ENCODE measurements around a stretch of chr10.

DNA sequence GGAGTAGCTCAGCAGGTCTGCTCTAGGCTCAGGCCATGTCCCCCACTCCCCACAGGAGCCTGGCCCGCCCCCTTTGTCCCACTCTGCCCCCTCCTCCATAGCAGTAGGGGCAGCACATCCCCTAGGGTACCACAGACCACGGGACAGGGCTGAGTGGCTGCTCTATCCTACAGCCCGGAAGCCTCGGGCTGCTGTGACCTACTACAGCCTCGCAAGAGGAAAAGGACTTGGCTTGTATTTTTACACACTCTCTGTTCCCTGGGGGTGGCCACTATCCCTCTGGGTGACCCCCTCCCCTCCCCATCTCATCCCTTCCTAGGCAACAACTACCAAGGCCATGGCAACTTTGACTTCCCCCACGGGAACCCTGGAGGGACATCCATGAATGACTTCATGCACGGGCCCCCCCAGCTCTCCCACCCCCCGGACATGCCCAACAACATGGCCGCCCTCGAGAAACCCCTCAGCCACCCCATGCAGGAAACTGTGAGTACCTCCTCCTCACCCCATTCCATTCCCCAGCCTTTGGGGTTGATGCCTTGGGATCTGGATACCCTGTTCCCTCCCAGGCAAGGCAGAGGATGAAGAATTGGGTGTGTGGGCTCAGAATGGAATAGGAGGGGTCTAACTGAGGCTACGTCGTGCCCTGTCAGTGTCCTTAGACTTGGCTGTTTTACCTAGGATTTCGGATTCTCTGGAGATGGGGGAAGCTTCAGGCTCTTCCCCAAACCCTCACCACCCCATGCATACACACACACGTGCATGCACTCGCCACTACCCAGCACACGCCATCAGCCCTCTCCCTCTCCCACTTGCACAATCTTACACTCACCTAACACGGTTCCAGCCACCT lies 40.0 kb upstream of the PPIF start:
- PRO-cap, 2 experiments: no peak in any of the 2 experiments

DNA sequence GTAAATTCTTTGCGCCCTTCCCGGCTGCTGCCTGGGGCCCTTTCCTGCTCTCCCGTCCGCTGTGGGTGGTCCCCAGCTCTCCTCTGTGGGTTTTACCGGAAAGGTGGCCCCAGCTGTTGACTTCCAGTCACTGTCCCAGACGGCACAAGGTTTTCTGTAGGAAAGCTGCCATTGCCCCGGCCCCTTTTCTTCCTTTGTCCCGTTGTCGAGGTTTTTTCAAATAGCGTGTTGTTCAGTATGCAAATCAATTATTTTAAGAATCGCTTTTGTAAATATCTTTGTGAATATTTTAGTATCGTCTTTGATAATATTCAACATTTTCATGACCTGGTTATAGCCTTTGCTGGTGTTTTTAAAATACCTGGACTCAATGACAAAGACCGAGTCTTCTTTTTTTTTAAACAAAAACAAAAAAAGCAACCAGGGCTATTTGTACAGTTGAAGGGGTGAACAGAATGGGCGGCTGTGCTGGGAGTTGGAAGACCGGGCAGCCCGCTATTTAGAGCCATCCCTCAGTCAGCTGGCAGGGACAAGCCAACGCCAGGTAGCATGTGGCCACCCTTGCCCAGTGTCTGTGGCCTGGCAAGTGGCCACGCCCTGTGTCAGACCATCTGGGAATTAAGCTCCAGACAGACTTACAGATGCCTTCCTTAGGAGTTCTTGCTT lies 32.8 kb upstream of the PPIF start:
- PRO-cap, 2 experiments: no peak in any of the 2 experiments

- PRO-cap, 2 experiments: no peak in any of the 2 experiments
Measured at GRCh38 chr10:79322342-79323187, 24.7 kb upstream of the PPIF start.

- PRO-cap, 2 experiments: no peak in any of the 2 experiments
Measured at GRCh38 chr10:79353993-79354944, 7.0 kb downstream of the PPIF start.

GRCh38 chr10:79355974-79356914 lies 9.0 kb downstream of the PPIF start:
- PRO-cap, 2 experiments: no peak in any of the 2 experiments

DNA sequence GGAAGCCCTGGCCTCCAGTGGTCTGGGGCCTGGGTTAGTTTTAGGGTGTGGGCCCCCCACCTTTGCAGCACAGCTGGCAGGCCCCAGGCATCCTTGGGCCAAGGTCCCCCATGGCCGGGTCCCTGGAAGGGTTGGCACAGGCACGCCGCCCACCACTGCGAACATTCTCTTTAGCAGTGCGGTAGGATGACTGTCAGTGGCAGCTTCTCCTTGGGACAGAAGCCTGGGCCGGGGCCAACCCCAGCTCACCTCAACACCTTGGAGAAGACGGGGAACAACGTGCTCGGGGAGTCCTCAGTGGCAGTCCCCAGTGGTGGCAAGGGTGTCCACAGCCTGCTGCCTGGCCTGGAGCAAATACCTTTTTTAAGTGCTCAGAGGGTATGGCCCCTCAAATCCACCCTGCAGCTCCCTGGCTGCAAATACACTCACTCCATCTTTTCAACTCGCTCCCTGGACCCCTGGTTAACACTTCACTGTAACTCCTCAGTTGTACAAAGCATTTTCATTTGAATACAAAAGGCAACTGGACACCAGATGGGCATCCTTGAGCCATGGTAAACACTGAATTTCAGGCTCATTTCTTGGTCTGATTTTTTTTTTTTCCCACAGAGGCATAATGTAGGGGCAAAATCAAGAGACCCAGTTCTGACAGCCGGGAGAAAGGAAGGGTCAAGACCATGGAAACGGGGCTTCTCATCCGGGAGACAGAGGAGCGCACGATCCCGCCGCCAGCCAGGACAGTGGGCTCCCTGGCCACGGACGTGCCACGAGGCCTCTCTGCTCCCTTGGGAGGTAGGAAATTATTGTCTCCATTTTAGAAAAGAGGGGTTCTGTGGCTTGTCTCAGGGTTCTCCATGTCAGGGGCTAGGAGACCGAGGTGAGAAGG lies 37.2 kb downstream of the PPIF start:
- PRO-cap, 2 experiments: no peak in any of the 2 experiments

GRCh38 chr10:79401486-79401985 lies 43.9 kb downstream of the ZCCHC24 start:
- PRO-cap, 2 experiments: no peak in any of the 2 experiments

DNA sequence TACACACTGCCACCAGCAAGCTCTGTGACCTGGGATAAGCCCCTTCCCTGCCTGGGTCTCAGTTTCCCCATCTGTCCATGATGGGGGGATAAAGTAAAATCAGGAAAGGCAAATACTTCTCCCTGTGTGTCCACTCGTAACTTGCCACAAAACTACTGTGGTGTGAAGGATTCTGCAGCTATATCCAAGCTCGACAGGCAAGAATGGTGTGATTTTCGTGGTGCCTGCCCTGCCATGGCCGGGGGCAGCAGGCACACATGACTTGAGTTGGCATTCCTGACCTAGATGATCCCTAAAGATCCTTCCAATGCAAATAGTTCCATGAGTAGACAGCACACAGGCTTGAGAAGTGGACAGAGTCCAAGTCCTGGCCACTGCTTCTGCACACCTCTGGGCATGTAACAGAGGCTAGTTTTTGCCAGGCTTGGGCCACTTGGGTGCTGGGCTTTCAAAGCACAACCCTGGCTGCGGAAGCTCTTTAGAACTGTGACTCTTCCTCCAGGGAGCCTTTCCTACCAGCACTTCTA lies 36.5 kb downstream of the ZCCHC24 start:
- PRO-cap, 2 experiments: no peak in any of the 2 experiments

DNA sequence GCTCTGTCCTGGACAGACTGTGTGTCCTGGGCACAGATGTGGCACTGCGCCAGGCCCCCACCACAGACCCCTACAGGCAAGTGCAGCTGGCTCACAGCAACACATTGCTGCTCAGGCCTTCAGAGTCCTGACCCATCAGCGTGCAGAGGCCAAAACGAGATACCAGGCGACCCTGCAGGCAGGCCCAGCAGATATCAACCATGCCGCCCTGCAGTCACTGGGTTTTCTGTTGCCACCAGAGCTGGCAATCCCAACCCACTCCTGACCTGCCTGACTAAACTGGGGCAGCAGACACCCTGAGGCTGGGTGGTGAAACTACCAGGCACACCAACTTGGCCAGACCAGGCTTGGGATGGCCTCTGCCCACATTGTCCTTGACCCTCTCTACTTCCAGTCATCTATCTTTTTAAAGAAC lies 20.3 kb downstream of the ZCCHC24 start:
- PRO-cap, 2 experiments: no peak in any of the 2 experiments

DNA sequence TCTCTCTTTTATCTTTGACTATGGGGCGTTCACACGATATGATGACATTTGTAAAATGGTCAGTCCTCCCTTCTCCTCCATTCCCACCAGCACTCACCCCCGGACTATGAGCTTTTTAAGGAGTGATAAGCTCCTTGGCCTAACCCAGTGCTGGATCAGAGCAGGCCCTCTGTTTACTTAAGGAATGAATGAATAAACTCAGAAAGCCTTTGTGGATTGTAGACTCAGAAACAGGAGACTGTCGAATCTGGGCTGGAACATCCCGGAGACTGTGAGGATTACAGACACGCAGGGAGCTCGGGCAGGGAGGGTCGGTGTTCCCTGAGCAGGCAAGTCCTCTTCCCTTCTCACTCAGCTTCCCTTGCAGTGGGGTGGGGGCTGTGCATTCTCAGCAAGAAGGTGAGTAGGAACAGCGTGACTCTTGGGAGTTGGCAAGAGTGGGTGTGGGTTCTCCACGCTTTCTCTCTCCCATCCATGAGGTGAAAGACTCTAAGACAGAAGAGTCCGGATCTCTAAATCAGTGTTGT lies 6.8 kb upstream of the ZCCHC24 start:
- PRO-cap, 2 experiments: no peak in any of the 2 experiments

DNA sequence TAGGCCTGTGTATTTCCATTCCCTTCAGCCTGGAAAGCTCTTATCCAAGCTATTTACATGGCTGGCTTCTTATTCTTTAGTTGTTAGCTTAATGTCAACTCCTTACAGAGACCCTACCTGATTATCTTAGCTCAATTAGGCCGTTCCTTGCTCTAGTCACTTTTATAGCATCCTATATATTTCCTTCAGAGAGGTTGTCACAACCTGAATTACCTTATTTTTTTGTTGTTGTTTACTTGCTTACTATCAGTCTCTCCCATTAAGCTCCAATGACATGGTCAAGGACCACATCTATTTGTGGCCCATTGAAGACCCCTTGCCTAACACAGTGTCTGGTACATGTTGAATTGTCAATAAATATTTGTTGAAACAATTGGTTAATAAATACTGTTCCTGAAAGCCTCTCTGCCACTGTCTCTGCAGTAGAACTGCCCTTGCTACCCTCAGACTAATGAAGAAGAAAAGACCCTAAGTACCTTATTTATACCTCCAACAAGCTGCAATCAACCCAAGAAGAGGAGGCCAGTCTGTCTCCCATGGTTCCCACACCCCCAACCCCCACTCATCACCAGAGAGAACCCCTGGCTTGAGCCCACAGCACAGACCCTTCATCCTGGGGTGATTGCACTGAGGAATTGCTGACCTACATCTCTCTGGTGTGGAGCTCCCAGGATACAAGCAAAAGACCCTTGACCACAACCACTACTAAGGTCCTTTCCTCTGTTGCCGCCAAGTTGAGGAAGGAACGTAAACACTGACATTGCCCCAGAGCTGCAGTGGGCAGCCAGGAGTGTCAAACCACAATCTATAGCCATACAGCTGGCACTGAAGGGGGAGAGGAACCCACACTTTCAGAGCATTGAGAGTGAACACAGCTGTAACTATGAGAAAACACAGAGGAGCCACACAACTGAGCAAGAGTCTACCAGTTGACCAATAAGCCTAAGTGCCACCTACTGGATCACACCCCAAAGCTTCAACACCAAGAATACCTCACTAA lies 45.2 kb downstream of the NUTM2B start:
- PRO-cap, 2 experiments: no peak in any of the 2 experiments

- PRO-cap, 2 experiments: no peak in any of the 2 experiments
Measured at GRCh38 chr10:79981933-79982863, 33.3 kb upstream of the SFTPD start.

- PRO-cap, 2 experiments: no peak in any of the 2 experiments
Measured at GRCh38 chr10:80158347-80159074, 26.0 kb downstream of the PLAC9 start.

GRCh38 chr10:80167044-80167386 lies 34.5 kb downstream of the PLAC9 start:
- PRO-cap, 2 experiments: no peak in any of the 2 experiments

DNA sequence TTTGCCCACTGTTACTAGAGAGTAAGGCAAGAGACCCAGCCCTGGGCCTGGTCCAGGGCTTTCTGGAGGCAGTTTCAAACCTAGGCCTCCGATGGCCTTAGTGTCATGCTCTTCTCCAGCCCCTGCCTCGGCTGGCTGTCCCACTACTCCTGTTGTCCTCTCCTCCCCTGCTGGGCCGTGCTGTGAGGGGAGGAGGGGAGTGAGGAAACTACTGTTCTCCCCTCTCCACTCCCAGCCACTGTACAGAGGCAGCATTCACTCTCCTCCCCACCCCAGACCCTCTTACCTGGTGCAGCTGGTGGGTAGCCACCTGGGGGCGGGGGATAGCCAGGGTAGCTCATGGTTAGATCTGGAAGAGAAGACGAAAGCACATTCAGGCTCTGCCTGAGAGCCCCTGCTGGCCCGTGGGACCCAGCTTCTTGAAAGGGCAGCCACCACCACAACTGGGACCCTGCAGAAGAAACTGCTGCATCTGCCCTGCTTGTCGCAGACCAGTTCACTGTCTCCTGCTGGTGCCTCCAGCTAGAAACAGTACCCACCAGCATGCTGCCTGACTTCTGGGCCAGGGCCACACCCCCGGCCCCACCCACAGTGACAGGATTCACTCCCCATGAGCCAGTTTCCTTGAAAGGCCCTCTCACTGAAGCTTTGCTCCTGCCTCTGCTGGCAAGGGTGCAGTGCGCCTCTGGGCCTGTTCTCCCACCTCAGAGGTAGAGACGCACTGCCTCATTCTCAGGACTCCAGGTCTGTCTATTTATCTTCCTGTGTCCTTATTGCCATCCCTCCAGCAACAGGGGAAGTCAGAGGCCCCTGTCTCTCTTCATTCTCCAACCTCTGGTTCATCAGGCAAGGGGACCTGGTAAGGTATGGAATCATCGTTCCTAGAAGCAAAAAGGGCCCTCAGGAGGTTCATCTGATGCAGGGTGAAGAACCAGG lies 32.5 kb downstream of the ANXA11 start:
- PRO-cap, 2 experiments: no peak in any of the 2 experiments

DNA sequence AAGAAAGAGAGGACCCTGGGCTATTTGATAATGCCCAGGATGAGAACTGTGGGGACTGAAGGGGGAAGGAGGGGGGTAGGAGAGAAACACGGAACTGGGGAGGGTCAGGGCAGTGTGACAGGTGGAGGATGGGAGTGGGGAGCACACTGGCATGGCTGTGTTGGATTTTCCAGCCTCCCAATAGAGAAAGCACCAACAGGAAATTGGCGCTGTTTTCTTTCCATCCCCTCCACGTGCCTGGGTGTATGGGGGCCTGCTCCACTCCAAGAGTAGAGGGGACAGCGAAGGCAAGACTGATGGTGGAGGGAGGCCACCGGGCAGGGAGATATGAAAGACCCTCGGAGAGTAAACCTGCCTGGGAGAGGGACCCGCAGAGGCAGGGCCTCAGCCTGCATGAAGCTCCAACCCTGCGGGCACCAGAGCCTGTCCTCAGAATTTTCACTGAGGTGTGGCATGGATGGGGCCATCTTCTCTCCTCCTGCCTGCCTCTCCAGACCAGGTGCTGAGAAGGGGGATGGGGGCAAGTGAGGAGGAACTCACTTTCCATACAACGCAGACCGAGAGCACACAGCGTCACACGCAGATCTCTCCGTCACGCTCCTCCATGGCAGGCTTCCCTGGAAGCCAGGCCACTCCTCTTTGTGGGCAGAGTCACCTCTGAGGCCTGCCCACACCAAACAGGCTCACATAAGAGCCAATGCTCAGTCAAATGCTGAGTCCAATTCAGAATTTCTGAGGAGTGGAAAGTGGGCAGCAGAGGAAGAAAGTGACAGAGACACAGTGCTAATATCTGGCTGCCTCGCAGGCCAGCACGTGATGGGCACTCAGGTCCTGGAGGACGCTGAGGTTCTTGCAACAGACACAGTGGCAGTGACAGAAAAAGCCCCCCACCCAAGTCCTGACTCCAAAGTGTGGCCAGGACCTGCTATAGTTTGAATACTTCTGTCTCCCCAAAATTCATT lies 18.8 kb downstream of the ANXA11 start:
- PRO-cap, 2 experiments: peak in 1 of 2 experiments; most common plus-strand start position 715 of the sequence (in 1); most common minus-strand start position 579 of the sequence (in 1)

GRCh38 chr10:80201906-80202414 lies 3.4 kb downstream of the ANXA11 start:
- PRO-cap, 2 experiments: no peak in any of the 2 experiments

DNA sequence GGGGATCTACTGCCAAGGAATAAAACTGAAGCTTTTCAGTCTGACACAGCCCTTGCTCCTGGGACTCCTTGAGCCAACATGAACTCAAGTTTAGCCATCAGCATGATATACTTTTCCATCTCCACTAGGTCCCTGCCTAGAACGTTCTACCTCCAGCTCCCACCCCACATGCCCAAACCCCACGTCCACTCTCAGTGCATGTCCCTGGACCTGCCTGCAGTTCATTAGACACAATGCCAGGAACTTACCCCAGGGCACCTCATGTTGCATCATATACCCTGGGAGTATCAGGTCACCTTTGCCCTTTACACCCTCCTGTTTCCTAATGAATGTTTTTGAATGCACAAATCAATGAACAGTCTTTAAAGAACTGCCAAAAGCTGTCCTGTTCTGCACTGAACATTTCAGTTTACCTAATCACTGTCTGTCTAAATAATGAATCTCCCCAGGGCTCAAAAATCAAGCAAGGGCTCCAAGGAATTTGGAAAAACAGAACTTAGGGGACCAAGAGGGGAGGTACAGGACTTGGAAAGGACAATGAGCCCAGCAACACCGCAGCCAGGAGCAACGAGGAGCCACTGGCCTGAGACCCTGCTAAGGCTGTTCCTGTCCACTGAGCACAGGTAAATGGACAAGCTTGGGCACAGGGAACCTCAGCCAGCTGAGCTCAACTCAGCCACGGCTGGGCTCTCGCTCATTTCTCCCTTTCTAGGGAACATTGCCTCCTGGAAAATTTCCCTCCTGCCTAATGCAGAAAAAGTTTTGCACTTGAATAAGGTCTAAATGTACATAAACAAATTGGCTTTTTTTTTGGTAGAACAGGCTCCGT lies 7.5 kb downstream of the MAT1A start:
- PRO-cap, 2 experiments: no peak in any of the 2 experiments

GRCh38 chr10:80410097-80410730 lies 1.9 kb downstream of the PRXL2A start:
- PRO-cap, 2 experiments: no peak in any of the 2 experiments

- PRO-cap, 2 experiments: no peak in any of the 2 experiments
Measured at GRCh38 chr10:80456166-80456700, 2.1 kb downstream of the TSPAN14 start.